A375 (cell line): ENCODE measurements around a stretch of chr10.

- RAMPAGE, long total RNA = no peak
These were observed 123.1 kb downstream of the ARHGAP21 start for GRCh38 chr10:24600553-24601037.

DNA sequence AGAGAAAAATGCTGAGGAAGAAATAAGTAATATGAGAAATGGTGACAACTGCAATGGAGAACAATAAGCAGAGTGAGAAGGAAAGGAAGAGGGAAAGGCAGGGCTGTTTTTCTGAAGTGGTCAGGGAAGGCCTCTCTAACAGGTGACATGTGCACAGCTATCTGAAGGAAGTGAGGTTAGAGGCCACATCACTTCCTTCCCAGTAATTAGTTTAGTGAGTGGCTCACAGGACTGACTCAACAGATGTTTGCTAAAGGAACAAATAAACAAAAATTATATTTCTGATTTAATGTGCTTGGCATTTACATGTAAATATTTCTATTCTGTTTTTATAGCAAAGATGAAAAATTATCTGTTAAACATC lies 77.9 kb downstream of the ARHGAP21 start:
- RAMPAGE, long total RNA = no peak

DNA sequence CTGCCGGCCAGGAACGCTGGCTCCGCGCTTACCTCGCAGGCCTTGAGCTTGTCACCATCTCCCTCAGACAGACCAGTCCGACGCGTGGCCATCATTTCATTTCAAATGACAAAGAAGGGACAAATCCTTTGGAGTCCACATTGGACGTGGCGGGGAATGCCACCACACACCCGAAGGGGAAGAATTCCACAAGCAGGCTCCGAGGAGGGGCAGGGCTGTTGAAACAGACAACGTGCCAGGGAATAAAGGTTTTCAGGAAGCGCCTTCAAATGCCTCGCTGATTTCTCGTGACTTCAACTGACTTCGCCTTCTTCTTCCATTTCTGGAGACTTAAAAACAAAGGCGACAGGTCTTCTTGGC lies 1.9 kb downstream of the ARHGAP21 start:
- RAMPAGE, long total RNA = no peak

GRCh38 chr10:24789932-24790235 lies 66.2 kb upstream of the ARHGAP21 start:
- RAMPAGE, long total RNA = no peak

DNA sequence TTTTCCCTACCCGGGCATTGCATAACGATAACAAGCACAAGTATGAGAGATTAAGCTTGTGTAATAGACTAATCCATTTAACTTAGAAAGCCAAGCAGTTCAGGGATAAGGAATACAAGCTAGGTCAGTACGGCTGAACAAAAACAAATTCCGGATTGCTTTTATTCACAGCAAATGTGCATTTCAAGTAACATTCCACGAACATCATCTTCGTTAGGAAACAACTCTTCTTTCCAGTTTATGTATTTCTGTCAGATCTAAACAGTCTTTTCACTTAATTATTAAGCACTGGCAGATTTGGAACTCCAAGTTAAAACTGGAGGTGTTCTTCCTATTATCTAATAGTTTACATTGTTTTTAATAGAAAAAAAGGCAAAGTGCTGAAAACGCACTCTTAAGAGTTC lies 81.2 kb downstream of the PRTFDC1 start:
- RAMPAGE, long total RNA = no peak

GRCh38 chr10:26479722-26480238 lies 41.6 kb downstream of the APBB1IP start:
- RAMPAGE, long total RNA = no peak

- RAMPAGE, long total RNA = no peak
These were observed 125.9 kb upstream of the PDSS1 start for GRCh38 chr10:26571592-26571987.

DNA sequence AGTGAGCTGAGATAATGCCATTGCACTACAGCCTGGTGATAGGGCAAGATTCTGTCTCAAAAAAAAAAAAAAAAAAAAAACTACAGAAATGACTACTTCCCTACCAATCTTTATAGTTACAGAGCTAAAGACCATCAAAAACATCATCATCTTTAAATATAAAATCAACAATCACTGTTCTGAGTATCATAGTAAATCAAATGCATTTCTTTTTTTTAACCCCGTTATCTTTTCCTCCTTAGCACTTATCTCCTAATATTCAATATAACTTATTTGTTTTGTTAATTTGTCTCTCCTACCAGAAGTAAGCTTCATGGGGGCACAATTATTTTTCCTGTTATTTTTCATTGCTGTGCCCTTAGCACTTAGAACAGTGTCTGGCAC lies 99.4 kb upstream of the PDSS1 start:
- RAMPAGE, long total RNA = no peak

DNA sequence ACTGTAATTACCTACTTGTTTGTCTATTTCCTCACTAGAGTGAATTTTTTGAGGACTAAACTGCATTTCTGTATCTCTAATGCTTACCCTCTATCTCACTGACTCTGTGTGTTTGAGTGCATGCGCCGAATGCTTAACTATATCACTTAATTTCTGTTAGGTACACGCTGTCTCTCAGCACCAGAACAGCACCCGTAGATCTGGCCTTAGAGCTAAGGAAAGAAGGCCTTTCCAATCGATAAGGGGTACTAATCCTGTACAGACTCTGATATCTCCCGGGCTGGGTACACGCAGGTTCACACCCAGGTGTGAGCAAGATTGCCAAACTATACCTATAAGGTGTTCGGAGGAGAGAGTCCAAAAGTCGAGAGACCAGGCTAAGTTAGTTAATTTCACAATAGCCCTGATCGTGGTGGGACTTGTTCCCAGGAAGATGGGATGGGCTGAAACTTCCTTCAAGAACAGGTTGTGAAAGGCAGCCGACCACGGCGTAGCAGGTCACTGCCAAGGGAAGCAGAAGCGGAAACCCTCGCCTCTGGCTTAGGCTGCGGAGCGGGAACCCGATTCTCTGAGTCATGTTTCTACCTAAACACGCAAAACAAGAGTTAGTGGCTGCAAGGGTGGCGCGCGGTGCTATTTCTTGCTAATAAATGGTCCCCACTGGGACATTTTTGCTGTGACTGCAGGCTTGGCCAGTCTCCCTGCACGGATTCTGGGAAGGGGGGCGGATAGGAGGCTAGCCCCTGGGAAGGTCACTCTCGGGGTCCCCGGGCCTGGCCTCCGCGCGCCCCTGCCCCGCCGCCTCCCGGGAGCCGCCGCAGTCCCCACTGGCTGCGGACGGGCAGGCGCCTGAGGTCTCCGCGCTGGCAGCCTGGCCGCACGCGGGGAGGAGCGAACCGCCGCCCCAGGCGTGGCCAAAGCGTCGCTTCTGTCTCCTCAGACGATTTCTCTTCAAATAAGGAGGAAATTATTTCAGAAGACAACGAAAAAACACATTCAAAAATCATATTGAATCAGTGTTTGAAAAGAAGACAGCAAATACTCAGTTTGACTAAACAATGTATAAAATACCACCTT lies 75.4 kb upstream of the PDSS1 start:
- RAMPAGE, long total RNA = no peak

DNA sequence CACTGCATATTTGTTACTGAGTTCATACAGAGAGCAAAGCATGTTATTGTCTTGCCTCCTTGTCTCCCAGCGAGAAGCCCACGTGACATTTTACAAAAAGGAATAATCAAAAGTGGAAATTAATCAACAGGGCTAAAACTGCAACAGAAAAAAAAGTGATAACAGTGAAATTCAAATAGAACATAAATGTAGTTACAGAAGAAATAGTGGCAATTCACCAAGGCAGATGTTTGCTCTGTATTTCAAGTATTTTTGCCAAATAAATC lies 35.4 kb upstream of the PDSS1 start:
- RAMPAGE, long total RNA = no peak

- RAMPAGE, long total RNA = no peak
These were observed 41.6 kb downstream of the PDSS1 start for GRCh38 chr10:26738770-26739753.

DNA sequence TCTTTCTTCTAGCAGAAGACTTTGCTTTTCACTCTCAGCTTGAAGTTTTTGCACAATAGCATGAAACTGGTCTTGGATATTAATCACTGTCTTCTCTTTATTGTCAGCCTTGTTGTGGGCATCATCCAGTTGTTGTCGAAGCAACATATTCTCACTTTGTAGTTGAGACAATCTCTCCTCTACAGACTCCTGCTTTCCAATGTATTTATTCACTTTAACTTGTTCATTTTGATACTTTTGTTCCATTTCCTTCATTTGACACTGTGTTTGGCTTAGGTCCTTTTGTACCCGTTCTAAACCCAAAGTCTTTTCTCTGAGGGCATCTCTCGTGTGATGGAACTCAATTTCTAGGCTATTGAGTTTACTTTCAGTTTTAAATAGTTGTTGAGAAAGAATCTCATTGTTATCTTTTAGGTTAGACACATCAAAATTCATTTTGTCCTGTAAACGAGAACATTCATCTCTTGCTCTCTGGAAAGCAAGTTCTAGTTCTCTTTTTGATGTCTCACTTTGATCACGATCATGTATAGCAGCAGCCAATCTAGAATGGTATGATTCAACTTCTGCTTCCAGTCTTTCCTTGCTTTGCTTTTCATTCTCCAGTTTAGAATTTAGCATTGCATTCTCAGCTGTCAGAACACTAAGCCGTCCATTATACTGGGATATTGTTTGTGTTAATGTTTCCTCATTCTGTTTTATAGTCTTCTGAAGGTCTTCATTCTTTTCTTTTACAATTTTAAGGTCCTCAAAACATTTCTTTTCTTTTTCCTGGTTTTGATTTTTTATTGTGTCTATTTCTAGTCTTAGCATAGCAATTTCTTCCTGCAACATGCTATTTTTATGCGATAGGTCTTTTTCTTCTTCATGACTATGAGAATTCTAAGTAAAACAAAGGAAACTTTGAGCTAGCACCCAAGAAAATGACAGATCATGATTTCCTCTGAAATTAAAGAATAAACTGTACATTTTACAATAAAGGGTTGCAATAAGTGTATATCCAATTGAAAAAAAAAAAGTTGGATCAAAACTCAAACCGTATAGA lies 65.1 kb downstream of the ANKRD26 start:
- RAMPAGE, long total RNA = no peak

GRCh38 chr10:27536790-27537361 lies 32.8 kb downstream of the RAB18 start:
- RAMPAGE, long total RNA = no peak

DNA sequence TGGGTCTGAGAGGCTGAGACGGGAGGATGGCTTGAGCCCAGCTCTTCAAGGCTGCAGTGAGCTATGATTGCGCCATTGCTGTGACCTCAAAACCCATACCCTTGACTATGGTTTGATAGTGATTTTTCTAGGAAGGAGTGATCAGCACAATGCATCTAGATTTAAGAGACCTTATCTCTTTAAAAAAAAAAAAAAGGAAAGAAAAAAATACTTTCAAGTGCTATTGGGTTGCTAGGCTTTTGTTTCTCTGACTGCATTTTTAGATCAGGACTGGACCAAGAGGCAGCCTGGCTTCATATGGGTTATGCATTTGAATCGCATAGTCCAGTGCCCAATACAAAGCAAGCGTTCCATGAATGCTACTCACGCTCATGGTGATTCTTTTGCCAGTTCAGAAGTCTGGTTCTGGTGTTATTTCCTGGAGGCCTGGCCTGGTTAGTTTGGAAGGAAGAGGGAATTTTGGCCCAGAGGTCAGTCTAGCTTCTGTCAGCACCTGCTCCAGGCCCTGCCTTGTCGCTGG lies 74.1 kb upstream of the MKX start:
- RAMPAGE, long total RNA = no peak

DNA sequence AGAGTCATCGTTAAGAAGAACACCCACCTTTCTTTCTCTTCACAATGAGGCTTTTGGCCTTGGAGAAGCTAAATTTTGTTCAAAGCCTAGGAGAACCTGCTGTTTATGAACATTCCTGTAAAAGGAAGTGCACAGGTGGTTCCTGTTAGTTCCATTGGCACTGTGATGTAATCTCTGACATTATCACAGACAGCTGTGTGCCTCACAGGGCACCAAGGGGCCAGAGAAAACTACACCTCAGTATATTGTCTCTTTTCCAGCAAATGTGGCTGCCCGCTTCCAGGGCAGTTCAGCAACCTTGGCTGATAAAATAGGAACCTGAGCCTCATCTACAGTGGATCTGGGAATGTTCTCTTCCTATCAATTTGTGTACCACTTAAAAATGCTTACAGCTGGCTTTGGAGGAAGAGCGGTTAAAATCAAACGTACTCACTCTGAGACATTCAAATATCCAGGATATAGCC lies 20.8 kb downstream of the MPP7 start:
- RAMPAGE, long total RNA = no peak

DNA sequence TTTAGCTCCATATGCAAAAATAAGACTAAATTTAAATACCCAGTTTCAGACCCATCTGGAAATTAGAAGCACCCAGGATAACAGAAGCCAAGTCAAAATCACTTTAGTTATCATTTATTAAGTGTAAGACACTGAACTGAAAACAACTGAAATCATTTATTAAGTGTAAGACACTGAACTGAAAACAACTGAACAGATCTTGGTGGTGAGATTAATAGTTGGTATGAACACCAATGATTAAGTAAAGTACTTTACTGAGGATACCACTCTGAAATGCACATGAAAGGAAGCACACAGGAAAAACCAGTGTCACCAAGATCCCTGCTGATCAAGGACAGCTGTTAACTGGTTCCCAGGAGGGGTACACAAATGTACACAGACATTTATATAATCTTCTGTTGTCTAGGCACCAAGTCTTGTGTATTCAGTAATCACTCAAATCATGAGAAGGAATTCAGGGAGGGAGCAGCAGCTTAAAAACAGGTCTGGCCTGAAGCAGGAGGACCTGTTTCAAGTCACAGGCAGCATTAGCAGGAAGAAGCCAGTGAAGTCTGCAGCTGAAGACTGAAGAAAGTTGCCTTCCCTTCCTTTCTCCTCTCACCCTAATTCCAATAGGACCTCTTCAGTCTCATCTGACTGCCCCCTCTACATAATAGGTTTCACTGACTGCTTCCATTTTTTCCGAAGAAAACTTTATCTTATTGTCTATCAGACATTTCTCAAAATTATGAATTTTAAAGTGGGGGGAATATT lies 18.8 kb downstream of the MPP7 start:
- RAMPAGE, long total RNA = no peak

GRCh38 chr10:28294690-28295520 lies 8.0 kb downstream of the MPP7 start:
- RAMPAGE, long total RNA = no peak

GRCh38 chr10:28375672-28376084 lies 72.8 kb upstream of the MPP7 start:
- RAMPAGE, long total RNA = no peak

DNA sequence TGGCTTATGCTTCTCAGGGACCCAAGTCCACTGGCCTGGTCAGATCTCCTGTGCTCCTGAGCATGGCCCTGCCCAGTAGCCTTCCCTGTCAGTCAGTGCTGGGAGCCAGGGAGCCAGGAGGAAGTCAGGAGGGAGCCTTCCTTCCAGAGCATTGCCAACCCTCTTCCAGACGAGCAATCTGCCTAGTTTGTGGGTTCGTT lies 76.0 kb upstream of the MPP7 start:
- RAMPAGE, long total RNA = no peak

DNA sequence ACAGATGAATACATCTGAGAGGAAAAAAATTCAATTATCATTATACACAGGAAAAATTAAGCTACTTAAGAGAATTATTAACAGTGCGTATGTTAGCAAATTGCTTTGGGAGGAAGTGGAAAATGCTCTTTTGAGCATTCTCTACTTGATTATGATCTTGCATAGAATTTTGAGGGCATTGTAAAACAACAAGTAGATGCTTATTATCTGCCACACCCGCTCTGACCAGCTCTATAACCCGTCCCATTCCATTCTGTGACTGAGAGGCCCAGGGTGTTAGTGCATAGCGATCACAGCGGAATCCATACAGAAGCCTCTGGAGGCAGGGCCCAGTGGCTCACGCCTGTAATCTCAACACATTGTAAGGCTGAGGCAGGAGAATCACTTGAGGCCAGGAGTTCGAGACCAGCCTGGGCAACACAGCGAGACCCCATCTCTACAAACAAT lies 40.4 kb upstream of the WAC start:
- RAMPAGE, long total RNA = no peak